Subcutaneous adipose tissue (tissue), 3 donors: ENCODE results near the genes ZNF507 and GPATCH1.

GRCh38 chr19:27793821-27794177 is 1419.2 kb downstream of the UQCRFS1 start:
- PRO-cap: bidirectional peak, plus-strand start at chr19:27794030, minus-strand start at chr19:27793699
- RAMPAGE, long total RNA, 3 experiments: start-site peak on the plus strand in 2 of 3 experiments, at chr19:27793999-27794043 at its widest, 18 to 20 reads per replicate

GRCh38 chr19:28138652-28139002 is 1074.3 kb downstream of the UQCRFS1 start:
- PRO-cap: no peak
- RAMPAGE, long total RNA, 3 experiments: no peak in any of the 3 experiments

DNA sequence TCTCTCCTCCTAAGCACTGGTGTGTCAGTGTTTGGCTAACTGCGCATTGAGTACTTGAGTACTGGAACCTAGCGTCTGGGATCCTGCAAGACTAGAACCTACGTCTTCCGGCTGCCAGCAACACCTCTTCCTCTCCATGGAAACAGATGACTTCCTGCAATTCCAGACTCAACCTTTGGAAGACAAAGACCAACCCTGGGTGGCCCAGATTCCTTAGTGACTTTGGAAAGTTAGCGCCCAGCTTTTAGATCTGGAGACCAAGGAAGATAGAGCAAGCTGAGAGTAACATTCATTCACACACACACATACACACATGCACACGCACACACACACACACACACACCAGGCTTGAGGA is 789.0 kb downstream of the UQCRFS1 start:
- PRO-cap: no peak
- RAMPAGE, long total RNA, 3 experiments: no peak in any of the 3 experiments

GRCh38 chr19:29404992-29405539 is 120.7 kb upstream of the VSTM2B start:
- PRO-cap: bidirectional peak, plus-strand start at chr19:29405405, minus-strand start at chr19:29405140
- RAMPAGE, long total RNA, 3 experiments: no peak in any of the 3 experiments

DNA sequence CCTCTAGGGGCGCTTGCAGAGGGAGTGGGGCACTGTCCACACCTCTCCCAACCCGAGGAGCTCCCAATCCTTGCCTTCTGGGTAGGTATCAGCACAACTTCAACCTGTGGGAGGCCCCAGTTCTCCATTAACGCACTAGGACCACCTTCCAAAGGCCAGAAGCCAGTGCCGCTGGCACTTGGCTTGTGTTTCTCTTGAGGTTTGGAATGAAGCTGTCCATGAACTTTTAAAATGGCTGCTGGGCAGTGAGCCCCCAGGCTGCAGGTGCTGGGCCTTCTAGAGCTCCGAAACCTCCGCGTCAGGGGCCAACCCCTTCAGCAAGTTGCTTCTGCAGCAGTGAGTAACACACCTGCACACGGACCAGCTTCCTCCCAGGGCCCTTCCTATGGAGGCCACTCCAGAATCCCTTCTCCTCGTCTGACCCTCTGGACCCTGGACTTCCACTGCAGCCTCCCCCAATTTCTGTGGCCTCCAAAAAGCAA is 108.5 kb upstream of the VSTM2B start:
- PRO-cap: no peak
- RAMPAGE, long total RNA, 3 experiments: no peak in any of the 3 experiments

- PRO-cap: no peak
- RAMPAGE, long total RNA, 3 experiments: no peak in any of the 3 experiments
Observed at GRCh38 chr19:29716020-29716242, 870 bp upstream of the C19orf12 start.

- PRO-cap: no peak
- RAMPAGE, long total RNA, 3 experiments: no peak in any of the 3 experiments
Observed at GRCh38 chr19:29837462-29837932, 25.7 kb downstream of the CCNE1 start.

- PRO-cap: no peak
- RAMPAGE, long total RNA, 3 experiments: no peak in any of the 3 experiments
Observed at GRCh38 chr19:31220502-31220802, 128.8 kb downstream of the TSHZ3 start.

GRCh38 chr19:31344386-31344866 is 4.8 kb downstream of the TSHZ3 start:
- PRO-cap: no peak
- RAMPAGE, long total RNA, 3 experiments: no peak in any of the 3 experiments

- PRO-cap: no peak
- RAMPAGE, long total RNA, 3 experiments: no peak in any of the 3 experiments
Observed at GRCh38 chr19:31859490-31859820, 486.0 kb upstream of the ZNF507 start.

- PRO-cap: no peak
- RAMPAGE, long total RNA, 3 experiments: no peak in any of the 3 experiments
Observed at GRCh38 chr19:32168181-32168564, 177.2 kb upstream of the ZNF507 start.

GRCh38 chr19:32345290-32345760 is at the start of gene ZNF507:
Gene ZNF507 (plus strand): TSS chr19:32345610.
- PRO-cap: bidirectional peak, plus-strand start at chr19:32345610, minus-strand start at chr19:32345541
- RAMPAGE, long total RNA, 3 experiments: start-site peak on the plus strand in 2 of 3 experiments, at chr19:32345590-32345677 at its widest, 44 to 57 reads per replicate

GRCh38 chr19:32376359-32376725 is 29.2 kb upstream of the DPY19L3 start:
- PRO-cap: no peak
- RAMPAGE, long total RNA, 3 experiments: no peak in any of the 3 experiments

GRCh38 chr19:32468308-32469111 is 62.9 kb downstream of the DPY19L3 start:
- PRO-cap: no peak
- RAMPAGE, long total RNA, 3 experiments: no peak in any of the 3 experiments

DNA sequence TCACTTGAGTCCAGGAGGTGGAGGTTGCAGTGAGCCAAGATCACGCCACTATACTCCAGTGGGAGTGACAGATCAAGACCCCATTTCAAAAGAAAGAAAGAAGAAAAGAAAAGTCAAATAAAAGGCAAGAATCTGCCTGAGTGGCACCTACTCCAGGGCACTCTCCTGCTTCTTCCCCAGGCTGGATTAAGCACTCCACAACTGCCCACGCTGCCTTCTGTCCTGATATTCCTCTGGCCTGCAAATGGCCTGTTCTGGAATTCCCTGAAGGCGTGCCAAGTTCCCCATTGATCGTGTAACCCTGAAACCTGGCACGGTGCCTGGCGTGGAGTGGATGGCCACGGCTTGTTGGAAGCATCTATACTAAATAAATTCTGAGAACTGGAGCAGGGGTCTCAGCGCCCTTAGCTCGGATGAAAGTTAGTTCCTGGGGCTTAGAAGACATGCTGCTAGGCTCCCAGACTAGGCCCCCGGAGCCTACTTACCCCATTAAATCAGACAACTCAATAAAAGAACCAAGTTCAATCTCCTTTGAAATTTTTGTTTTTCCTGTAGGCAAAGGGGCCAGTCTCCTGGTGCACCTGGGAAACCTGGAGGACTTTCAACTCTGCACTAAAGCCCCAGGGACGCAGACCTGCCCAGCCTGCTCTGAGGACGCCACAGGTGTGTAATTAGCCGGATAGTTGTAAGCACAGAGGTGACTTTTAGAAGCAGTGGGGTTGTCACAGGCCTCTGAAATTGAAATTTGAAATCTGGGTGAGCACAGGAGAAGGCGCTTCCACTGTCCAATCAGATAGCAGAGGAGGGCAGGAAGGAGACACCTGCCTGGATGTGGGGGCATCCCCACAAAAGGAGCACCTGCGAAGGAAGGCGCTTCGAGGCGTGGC is 21.9 kb downstream of the ANKRD27 start:
- PRO-cap: no peak
- RAMPAGE, long total RNA, 3 experiments: no peak in any of the 3 experiments

DNA sequence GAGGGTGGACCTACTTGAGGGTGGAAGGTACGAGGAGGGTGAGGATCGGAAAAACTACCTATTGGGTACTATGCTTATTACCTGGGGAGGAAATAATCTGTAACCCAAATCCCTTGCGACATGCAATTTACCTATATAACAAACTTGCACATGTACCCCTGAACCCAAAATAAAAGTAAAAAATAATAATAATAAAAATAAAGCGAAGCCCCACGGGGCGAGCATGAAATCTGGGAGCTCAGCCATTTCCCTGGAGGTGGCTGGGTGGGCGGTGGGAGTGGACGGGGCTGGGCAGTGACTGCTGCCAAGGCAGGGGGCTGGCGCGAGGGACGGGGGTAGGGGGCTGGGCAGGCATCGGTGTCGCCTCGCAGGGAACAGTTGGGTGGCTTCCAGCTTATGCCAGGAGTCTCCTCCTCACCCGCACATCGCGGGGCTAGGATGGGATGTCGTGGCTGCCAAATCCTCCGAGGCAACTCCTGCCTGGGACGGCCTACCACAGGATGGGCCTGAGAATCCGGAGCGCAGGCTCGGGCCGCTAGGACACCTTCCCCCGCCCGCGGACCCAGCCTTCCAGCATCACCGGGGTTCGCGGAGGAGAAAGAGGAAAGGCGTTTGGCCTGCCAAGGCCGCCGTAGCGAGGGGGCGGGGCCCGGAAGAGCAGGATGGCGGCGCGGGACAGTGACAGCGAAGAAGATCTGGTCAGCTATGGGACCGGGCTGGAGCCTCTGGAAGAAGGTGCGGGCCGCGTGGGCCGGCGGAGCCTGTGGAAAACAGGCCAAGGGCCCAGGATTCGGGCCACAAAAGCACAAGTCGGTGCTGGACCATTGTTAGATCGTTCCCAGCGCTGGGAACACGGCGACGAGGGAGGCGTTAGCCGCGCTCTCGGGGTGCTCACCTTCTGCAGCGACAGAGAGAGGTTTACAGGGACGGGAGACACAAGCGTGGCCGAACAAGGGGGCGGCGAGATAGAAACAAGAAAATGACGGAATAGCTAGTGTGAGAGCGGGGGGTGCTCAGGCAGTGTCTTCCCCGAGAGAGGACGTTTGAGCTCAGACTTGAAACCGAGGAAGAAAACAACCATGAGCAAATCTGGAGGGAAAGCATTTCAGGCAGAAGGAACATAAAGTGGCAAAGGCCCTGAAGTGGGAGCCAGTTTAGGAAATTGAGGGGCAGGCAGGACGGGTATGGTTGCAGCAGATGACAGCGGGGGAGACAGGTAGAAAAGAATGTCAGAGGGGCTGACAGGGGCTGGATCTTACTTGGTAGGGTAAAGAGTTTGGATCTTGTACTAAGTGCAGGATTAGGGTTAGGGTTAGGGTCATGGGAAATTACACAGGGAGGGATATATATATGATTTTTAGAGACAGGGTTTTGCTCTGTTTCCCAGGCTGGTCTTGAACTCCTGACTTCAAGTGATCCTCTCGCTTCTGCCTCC is at the start of gene GPATCH1:
Gene GPATCH1 (plus strand): TSS at position 650 of the 1,435 bp plus-strand sequence.
- PRO-cap: bidirectional peak, plus-strand start at position 653 of the sequence, minus-strand start at position 570 of the sequence
- RAMPAGE, long total RNA, 3 experiments: start-site peak on the plus strand in 3 of 3 experiments, centred at position 649 of the sequence, 99 to 123 reads per replicate

GRCh38 chr19:33176510-33176751 is 17.7 kb upstream of the LRP3 start:
- PRO-cap: no peak
- RAMPAGE, long total RNA, 3 experiments: no peak in any of the 3 experiments

DNA sequence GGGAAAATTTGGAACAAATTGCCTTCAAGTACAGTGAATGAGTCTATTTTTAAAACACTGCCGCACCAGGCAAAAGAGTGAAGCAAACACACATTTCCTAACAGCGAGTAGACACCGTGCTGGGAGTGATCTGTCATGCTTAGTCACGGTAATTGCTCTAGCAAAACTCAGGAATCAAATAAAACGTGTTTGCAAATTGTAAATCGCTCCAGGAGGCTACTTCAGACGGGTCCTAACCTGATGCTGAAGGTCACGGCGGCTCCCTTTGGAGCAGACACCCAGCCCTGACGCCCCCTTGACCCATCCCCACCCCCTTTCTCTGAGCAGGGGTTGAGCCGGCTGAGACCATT is 9.0 kb downstream of the CEBPA start:
- PRO-cap: no peak
- RAMPAGE, long total RNA, 3 experiments: no peak in any of the 3 experiments

DNA sequence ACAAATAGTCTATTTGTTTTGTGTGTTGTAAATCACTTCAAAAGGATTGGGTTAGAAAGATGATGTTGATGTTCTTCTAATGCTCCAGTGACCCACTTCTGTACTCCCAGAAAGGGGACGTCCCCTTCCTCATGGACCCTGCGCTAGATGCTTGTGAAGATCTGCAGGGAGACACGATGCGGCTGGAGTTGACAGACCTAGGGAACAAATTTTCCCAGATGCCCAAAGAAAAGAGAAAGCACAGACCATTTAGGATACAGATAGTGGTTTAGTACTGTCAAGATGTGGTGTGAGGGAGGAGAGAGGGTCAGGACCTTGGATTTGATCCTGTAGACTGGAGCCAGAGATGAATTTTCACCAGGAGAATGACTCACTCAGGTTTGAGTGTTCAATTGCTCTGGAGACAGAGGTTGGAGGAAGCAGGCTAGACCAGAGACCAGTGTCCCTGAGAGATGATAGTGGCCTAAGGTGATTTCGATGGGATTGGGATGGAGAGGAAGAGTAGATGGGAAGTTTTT is 2.1 kb downstream of the CEBPG start:
- PRO-cap: no peak
- RAMPAGE, long total RNA, 3 experiments: no peak in any of the 3 experiments

DNA sequence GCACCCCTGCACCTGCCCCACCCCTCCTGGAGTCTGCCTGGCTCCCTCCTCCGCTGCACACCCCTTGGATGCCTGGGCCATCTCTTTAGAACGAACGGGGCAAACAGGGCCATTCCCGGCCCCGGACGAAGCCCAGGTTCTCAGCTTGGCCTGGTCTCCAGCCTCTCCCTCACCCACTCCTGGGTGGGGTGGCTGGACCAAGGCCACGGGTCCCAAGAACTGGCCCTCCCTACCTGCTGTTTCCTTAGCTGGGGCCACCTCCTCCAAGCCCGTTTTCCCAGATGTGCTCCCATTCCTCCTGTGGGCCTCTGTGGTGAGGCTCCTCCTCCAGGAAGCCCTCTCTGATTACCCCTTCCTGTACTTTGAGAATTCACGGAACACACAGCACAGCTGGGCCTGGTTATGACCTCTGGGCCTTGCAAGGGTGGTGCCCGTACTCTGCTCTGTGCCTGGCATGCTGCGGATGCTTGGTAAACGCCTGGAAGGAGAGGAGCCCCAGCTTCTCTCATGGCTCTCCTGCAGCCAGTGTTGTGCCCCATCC is 21.4 kb downstream of the CEBPG start:
- PRO-cap: no peak
- RAMPAGE, long total RNA, 3 experiments: no peak in any of the 3 experiments